H7 (cell line): Measurements from ENCODE around the gene TNK2.

DNA sequence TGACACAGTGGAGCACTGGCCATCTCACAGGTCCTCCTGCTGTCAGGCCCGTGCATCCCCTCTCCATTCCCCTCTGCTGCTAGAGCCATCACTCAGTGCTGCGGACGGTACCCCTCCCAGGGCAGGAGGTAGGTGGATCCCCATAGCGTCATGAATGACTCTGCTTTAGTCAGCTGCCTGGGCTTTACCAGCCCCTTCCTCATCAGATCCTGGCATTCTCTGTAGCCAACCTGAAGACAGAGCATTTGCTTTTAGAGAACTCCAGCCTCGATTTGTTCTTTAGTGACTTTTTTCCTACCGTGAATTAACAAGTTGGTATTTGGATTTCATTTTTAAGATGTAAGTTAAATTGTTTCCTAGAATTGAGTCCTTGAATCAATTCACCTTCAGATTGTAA lies 12.1 kb upstream of the PPP1R2 start:
- RAMPAGE, long total RNA, result no peak

- RAMPAGE, long total RNA, result no peak
Observed at GRCh38 chr3:195568766-195569221, 14.9 kb downstream of the APOD start.

GRCh38 chr3:195573829-195574059 lies 10.0 kb downstream of the APOD start:
- RAMPAGE, long total RNA, result no peak

DNA sequence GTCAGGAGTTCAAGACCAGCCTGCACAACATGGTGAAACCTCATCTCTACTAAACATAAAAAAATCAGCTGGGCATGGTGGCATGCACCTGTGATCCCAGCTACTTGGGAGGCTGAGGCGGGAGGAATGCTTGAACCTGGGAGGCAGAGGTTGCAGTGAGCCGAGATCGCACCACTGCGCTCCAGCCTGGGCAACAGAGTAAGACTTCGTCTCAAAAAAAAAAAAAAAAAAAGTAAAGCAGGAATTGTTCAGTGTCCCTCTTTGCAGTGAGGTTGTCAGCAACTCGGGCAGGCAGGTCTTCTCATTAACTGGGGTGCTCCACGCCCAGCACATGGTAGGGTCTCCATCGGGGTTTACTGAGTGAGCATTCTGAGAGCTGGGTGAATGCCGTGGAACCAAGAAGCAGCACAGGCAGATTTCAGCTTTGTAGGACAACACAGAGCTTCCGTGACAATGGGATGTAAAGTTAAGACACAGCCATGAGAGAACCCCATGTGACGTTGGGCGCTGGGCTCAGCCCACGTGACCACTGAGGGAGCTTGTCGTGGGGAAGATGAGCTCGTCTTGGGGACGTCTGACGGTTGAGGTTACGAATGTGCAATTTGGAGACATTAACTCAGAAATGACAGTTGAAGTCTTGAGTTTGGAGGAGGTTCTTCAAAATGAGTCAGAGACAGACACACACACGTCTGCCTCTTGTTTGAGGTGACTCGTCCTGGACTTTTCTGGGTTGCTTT lies 51.6 kb upstream of the MUC20 start:
- RAMPAGE, long total RNA, result no peak

DNA sequence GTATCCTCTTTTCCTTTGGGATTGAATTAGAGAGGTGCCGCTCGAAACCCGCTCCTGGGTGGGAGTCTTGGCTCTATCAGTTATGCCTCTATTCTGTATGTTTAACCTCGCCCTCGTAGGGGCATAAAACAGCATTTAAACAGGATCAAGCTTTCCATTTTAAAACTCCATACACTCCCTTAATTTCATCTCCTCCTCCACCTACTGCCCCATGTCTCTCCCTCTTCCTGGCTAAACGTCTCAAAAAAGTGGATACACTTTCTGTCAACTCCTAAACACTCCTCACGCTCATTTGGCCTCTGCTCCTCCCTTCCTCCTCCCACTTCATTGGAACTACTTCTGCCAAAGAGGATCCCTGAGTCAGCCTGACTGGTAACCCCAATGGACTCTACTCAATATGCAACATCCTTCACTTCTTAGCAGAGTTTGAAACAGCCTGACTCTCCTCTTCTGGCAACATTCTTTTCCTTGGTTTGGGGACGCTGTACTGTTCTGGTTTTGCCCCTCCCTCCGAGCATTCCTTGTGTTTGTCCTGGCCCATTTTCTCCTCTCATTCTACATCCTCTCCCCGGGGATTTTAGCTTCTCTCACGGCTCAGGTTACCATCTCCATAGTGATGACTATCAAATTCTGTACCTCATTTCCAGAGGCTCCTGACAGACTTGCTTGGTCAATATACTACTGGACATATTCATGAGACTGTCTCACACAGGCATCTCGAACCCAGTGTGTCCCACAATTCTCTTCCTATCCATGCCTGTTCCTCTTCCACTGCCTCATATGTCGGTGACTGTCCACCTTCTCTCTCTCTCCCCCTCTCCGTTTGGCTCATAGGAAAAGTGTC lies 22.9 kb upstream of the MUC20 start:
- RAMPAGE, long total RNA, result no peak

- RAMPAGE, long total RNA, result no peak
Observed at GRCh38 chr3:195713248-195713497, 7.6 kb upstream of the MUC20 start.

DNA sequence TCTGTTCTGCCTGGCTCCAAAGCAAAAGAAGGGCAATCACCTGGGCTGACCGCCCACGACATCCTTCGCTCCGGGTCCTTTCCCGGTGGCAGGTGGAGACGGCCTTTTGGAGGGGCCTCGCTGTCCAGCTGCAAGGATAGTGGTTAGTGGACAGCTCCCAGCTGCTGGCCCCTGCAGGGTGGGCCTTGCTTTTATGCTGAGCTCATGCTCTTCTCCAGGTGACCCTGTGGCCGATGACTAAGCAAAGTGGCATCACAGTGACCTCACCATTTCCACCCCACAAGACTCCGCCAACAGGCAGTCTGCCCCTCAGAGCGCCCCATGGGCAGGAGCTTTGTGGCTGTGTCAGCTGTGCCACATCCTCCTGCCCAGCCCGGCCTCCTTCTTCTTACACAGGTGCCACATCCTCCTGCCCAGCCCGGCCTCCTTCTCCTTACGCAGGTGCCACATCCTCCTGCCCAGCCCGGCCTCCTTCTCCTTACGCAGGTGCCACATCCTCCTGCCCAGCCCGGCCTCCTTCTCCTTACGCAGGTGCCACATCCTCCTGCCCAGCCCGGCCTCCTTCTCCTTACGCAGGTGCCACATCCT lies 3.8 kb upstream of the MUC4 start:
- RAMPAGE, long total RNA, result no peak

- RAMPAGE, long total RNA, result no peak
Observed at GRCh38 chr3:195852189-195852917, 40.6 kb upstream of the MUC4 start.

GRCh38 chr3:195858881-195859868 lies 47.4 kb upstream of the MUC4 start:
- RAMPAGE, long total RNA, result no peak

DNA sequence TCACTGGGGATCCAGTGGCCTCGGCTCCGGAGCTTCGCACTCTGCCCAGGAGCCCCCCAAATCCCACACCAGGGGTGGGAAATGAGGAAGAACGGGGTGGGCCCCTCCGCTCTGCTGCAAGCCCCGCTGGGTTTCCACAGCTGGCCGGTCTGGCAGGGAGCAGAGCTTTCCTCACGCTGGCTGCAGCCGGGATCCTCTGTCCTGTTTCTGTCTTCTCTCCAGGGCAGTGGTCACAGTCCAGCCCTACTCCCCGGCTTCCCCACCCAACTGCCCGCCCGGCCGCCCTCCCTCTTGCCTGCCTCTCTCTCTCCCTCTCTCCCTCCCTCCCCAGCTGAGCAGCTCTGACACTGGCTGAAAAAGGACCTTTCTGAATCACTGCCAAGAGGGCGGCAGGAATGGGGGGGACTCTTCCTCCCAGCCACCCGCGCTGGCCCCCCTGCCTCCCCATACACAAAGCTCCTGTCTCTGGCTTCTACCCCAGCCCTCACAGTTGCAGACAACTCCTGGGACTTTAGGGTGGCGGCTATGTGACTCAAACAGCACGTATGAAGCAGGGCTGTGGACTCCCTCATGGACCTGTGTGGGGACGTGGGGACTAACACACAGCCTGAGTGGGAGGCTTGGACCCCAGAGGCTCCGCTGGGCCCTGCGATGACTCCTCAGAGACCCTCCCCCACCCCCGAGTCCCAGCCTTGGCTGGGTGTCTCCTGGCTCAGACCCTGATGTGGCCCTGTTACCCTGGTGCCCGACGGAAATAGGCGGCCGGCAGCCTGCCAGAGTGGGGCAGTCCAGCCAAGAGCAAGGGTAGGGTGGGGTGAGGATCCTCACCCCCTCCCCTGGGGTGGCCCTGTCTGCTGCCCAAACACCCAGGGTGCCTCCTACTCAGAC lies 15.6 kb downstream of the TNK2 start:
- RAMPAGE, long total RNA, result no peak

- RAMPAGE, long total RNA, result no peak
Observed at GRCh38 chr3:195896362-195896672, 12.0 kb downstream of the TNK2 start.

DNA sequence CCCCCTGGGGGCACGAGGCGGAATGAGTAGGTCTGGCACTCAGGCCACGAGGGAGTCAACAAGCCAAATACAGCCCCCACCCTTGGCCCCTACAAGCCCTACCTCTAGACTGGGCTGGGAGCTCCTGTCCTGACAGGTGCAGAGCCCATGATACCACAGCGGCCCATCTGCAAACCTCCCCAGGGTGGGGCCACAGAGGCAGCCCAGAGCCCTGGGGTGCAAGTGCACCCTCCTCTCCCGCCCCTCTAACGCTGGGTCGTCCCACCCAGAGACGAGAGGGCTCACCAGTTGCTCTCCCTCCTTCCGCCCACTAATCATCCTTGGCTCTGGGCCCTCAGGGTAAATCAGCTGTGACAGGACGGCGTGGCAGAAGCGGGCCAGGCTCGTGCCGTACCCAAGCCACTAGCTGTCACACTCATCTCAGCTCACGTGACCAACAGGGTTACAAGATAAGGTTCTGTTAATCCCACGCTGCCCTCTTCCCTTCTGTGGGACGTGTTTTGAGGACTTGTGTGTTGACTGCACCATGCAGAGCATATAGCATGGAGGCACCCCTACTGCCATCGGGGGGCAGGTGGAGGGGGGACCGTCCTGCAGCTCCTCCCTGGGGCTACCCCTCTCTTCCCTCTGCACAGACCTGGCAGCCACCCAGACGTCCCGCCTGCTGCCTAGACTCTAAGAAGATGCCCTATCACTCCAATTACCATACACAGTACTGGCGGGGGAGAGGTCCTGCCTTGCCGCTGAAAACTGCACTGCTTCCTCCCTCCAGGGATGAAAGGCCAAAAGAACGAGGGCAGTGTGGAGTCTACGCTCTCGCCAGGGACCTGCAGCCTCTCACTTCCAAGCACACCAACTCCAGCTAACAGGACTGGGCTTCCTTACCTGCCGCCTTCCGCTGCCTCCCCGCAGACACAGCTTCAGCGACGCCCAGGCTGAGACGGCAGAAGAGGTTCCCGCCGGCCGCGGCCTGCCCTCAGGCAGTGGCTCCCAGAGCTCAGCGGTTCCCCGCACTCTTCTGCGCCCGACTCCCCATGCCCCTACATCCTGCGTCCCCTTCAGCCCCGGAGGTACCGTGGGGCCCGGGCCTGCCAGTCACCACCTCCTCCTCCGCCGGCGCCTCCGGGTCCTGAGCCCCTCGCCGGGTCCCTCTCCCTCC lies at the start of gene TNK2:
TSS of gene TNK2 (minus strand) at position 952 of the 1,159 bp plus-strand sequence.
- RAMPAGE, long total RNA, result no peak

DNA sequence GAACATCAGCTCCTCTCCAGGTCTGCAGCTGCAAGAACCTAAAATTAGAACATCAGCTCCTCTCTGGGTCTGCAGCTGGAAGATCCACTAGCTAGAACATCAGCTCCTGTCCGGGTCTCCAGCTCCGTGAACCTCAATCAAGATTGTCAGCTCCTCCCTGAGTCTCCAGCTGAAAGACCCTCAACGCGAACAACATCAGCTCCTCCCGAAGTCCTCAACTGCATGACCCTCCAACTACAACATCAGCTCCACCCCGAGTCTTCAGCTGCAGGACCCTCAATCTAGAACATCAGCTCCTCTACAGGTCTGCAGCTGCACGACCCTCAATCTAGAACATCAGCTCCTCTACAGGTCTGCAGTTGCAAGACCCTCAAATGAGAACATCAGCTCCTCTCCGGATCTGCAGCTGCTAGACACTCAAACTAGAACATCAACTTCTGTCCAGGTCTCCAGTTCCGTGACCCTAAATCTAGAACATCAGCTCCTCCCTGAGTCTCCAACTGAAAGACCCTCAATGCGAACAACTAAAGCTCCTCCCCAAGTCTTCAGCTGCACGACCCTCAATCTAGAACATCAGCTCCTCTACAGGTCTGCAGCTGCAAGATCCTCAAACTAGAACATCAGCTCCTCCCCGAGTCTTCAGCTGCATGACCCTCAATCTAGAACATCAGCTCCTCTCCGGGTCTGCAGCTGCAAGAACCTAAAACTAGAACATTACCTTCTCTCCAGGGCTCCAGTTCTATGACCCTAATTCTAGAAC lies 35.5 kb upstream of the TNK2 start:
- RAMPAGE, long total RNA, result no peak

DNA sequence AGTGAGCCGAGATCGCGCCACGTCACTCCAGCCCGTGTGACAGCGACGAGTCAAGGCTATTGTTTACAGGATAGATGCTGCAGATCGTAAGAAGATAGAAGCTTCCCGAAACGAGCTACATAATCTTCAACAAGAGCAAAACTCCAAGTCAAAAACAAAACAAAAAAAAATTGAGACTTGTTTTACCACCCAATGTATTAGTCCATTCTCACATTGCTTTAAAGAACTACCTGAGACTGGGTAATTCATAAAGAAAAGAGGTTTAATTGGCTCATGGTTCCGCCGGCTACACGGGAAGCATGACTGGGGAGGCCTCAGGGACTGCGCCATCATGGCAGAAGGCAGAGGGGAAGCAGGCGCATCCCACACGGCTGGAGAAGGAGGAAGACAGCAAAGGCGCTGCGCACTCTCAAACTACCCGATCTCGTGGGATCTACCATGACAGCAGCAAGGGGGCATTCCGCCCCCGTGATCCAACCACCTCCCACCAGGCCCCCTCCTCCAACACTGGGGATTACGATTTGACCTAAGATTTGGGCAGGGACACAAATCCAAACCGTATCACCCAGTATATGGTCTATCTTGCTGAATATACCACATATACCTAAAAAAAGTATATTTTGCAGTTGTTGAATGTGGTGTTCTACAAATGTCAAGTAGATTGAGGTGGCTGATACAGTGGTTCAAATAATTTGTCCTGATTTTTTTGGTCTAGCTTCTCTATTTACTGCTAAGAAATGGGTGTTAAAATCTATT lies 36.6 kb downstream of the TFRC start:
- RAMPAGE, long total RNA, result no peak

DNA sequence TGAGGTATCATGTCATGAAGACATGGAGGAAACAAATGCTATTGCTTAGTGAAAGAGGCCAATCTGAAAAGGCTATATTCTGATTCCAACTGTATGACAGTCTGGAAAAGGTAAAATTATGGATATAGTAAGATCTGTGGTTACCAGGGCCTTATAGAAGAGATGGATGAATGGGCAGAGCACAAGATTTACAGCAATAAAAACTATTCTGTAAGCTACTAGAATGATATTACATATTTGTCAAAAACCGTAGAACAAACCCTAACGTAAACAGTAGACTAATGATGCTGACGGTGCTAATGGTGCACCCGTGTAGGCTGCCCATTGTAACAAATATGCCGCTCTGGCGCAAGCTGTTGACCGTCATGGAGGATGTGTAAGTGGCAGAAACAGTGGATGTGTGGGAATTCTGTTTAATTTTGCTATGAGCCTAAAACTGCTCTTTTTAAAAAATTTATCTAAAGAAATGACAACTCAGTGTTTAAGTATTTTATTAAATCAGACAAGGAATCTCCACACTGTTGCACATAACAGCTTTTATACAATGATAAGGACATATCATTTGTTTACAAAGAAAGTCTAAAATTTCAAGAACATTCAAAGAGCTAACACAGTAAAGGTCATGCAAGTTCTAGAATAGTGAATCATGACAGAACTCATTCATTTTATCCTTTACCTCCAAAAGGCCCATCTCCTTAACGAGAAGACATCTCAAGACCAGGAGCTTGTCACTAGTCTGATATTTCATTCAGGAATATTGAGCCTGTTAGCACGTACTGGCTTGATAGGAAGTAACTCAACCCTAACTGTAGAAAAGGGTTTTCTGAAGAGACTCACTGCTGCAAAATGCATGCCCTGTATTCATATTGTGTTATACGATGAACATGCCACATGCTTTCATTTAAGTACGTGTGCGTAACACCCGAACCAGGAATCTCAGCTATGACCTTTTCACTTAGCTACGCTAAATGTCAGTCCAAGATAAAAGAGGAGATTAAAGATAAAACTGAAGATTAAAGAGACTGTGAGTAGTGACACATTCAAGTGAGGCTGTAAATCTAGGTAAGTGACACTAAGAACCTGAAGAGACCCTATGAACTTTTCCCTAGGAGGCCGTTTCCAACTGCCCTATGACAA lies 32.7 kb downstream of the TFRC start:
- RAMPAGE, long total RNA, result no peak

GRCh38 chr3:196075451-196076192 lies 6.3 kb downstream of the TFRC start:
- RAMPAGE, long total RNA, result no peak

DNA sequence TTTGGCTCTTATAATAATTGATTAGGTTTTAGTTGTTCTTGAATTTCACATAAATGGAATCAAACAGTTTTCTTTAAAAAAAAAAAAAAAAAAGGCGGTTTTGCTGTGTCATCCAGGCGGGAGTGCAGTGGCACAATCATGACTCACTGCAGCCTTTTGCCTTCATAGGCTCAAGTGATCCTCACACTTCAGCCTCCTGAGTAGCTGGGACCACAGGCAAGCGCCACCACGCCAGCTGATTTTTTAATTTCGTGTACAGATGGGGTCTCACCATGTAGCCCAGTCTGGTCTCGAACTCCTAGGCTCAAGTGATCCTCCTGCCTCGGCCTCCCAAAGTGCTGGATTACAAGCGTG lies 1.6 kb upstream of the TM4SF19 start:
- RAMPAGE, long total RNA, result no peak

- RAMPAGE, long total RNA, result no peak
Observed at GRCh38 chr3:196396942-196397654, 35.1 kb downstream of the UBXN7 start.

DNA sequence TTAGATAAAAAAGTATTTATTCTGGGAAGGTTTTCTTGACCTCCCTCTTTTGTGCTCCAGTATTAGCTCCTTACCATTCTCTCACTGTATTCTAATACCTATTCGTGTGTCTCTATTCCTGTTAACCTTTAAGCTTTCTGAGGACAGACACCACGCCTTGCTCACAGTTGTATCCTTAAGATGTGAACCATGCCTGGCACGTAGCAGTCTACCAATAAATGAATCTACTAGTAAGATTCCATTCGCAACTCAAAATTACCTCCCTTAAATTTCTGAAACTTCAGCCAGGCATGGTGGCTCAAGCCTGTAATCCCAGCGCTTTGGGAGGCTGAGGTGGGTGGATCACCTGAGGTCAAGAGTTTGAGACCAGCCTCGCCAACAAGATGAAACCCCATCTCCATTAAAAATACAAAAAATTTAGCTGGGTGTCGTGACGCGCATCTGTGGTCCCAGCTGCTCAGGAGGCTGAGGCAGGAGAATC lies 6.4 kb downstream of the UBXN7 start:
- RAMPAGE, long total RNA, result no peak

GRCh38 chr3:196514937-196515240 lies 257 bp downstream of the SMCO1 start:
- RAMPAGE, long total RNA, result no peak